ENCODE results near the genes CTSD, TNNI2 and PRR33.

DNA sequence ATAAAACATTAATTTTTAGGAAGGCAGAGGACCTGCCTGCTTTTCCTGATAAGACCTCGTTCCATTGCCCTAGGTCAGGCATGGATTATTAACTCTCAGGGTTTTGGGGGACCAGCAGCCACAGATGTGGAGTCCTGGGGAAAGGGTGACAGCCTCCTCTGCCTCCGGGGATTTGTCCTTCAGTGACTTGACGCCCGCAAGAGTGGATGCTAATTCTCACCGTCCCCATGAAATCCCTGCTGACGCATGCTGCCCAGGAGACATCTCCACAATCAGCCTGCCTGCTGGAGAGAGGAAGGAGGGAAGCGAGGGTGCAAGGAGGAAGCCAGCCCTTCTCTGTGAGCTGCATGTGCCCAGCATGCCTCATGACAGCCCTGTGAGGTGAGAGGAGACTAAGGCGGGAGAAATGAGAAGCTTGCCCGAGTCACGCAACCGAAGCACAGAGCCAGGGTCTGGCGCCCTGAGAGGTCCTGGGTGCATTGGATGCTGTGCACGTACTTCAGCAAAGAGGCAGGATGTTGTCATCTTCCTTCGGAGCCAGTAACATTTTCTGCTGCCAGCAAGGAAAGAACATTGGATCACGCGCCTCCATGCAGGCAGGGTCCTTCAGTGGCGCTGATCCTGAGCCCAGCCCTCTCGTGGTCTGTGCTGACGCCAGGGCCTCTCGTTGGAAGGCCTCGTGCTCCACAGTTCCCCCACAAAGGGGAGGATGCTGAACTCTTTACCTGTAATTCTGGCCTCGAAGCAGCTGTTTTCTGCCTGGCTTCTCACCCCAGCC is 27.3 kb upstream of the KRTAP5-6 start:
- PRO-cap: no peak

DNA sequence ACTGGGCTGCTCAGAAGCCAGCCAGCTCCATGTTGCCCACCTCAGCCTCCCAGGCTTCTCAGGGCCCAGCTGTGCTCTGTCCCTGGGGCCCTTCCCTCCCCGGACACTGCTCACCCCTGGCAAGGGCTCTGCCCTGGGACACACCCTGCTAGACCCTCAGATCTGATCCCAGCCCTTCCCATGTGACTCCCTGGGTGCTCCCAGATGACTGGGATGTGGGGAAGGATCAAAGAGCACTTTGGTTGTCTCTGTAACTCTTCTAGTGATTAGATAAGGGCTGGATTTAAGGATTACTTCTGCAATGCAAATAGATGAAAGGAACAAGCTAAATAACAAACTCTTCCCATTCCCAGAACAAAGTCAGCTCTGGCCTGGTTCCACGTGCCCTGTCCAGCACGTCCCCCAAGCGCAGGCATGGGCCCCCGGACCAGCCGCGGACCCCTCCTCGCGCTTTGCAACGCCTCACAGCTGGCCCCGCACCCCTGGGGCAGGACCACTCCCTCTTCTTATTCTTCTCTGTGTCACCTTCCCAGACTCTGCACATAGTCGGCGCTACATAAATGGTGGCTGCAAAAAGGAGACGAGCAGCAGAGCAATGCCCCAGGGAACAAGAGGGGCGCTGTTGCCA is 5.8 kb upstream of the KRTAP5-6 start:
- PRO-cap: no peak

DNA sequence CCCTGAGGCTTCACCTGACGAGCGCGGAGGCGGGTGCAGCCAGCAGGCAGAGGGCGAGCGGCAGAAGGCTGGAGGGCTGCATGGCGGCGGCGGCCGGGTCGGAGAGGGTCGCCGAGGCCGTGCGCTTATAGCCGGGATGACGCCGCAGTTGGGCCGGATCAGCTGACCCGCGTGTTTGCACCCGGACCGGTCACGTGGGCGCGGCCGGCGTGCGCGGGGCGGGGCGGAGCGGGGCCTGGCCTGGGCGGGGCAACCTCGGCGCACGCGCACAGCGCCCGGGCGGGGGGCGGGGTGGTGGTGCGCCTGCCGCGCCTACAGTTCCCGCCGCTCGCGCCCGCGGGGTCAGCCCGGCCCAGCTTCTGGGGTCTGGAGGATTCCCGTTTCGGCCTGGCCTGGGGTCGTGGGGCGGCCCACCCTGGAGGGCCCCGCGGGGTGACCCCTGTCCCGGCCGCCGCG is at the start of gene CTSD:
TSS of gene CTSD (minus strand) at position 150 of the 456 bp plus-strand sequence.
- PRO-cap: bidirectional peak, plus-strand start at position 317 of the sequence, minus-strand start at position 150 of the sequence

DNA sequence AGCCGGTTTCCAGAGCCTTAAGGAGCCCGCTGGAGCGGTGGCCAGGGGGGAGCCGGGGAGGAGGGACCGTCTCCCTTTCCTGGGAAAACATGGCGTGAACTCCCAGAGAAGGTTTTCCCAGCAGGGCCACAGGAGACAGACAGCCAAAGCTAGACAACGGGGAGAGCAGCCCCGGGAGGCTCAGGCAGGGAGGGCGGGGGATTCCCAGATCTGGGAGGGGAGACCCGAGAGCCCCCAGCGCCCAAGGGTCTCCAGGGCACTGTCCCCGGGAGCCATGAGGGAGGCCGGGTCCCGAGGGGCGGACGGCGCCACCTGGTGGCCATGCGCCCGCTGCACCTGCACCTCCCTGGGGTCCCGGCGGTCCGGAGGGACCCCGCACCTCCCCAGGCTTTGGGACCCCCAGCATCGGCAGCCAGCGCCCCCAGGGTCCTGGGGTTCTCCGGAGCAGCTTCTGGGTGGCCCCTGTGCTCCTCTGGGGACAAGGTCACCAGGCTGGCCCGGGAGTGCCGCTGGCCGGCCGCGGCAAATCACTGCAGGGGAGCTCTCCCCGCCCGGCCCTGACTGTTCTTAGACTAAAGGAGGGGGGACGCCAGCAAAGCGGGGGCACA is 2.4 kb upstream of the SYT8 start:
- PRO-cap: no peak

GRCh38 chr11:1838569-1839079 is at the start of gene TNNI2:
Gene TNNI2 (plus strand): TSS chr11:1838981.
- PRO-cap: no peak

DNA sequence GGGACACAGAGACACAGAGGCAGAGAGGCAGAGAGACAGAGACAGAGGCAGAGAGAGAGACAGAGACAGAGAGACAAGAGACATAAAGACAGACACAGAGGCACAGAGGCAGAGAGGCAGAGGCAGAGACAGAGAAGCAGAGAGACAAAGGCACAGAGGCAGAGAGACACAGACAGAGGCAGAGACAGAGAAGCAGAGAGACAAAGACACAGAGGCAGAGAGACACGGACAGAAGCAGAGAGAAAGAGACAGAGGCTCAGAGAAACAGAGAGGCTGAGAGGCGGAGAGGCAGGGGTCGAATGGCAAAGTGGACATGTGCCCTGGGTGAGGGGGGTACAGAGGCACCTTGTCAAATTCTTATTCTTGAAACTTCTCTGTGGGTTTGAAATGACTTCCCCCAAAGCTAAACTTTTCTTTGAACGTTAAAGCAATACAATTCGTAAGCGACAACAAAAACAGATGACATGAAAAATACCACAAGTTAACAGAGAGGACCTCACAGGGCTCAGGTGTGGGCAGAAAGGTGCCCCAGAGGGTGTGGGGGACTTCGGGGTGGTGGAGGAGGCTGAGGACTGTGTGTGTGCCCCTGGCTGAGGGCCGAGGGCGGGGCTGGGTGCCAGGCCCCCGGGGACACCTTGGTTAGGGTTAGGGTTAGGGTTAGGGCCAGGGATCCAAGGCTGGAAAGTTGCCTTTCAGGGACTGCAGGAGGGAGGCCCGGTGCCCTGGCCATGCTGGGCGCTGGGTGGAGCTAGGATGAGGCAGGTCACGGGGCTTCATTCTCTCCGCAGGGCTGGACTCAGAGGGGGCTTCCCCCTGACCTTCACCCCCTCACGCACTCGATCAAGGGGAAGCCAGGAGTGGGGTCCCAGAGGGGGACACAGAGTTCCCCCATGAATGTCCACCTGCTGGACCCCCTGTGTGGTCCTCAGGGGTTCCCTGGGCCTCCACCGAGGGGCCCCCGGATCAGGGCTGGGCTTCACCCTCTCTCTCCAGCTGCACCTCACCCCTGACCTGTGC is 6.7 kb downstream of the TNNI2 start:
- PRO-cap: no peak

GRCh38 chr11:1853571-1854614 is 1.0 kb downstream of the LSP1 start:
- PRO-cap: no peak

DNA sequence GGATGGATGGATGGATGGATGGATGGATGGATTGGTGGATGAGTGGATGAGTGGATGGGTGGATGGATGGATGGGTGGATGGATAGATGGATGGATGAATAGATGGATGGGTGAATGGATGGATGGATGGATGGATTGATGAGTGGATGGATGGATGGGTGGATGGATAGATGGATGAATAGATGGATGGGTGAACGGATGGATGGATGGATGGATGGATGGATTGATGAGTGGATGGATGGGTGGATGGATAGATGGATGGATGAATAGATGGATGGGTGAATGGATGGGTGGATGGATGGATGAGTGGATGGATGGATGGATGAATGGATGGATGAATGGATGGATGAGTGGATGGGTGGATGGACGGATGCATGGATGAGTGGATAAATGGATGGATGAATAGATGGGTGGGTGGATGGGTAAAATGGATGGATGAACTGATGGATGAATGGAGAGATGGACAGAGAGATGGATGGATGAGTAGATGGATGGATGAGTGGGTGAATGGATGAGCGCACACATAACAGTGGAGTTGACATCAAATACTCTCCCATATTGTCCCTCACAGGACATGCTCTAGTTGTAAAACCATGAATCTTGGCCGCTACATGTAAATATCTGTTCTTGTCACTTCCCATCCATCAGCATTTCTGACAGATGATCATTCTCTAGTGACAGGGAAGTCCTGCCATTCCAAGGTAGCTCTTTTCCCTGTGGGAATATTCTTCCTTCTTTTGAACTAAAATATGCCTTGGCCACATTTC is 9.0 kb downstream of the LSP1 start:
- PRO-cap: no peak

DNA sequence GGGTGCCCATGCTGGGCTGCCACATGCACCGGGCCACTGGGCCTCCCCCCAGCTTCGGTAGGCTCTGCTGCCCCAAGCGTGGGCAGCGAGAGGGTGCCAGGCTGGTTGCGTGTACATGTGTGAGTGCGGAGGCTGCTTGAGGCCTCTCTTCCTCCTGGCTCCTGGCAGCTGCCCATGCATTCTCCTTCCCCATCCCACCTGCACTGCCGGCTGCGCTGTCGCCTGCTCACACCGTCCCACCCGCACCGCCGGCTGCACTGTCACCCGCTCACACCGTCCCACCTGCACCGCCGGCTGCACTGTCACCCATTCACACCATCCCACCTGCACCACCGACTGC is 12.4 kb downstream of the LSP1 start:
- PRO-cap: no peak

GRCh38 chr11:1872591-1872913 is 19.1 kb downstream of the PRR33 start:
- PRO-cap: no peak

- PRO-cap: no peak
Observed at GRCh38 chr11:1883949-1884799, 7.5 kb downstream of the PRR33 start.

DNA sequence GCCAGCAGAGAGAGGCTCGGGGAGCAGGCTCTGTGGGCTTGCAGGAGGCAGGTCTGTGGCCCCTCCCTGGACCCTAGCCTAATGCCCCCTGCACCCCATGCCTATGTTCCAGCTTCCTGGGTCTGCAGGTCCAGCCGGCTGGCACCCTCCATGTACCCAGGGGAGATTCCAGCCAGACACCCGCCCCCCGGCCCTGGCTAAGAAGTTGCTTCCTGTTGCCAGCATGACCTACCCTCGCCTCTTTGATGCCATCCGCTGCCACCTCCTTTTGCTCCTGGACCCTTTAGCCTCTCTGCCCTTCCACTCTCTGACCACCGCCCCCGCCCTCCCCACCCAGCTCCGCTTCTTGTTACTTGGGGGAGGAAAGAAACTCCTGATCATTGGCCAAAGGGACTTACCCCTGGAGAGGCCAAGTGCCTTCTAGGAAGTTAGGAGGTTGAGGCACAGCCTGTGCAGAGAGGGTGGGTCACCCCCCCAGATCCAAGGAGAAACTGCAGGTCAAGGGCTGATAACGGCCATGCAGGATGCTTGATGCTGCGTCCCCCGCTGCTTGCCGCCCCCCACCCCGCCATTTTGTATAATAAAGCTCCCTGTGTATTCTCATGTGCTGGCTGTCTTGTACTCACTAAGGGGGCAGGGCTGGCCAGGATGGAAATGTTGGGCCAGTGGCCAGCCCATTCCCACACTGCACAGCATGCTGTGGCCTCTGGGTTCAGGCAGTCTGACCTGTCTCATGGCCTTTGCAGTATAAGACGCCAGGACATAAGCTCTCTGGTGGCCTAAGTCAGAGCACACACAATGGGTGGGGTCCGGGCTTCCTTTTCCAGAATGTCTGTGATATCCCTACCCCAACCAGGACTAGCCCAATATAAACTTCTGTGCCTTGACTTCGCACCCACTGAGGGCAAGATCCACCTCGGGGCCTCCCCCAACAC is at the start of gene PRR33:
TSS of gene PRR33 (minus strand) at position 235 of the 935 bp plus-strand sequence.
- PRO-cap: no peak

DNA sequence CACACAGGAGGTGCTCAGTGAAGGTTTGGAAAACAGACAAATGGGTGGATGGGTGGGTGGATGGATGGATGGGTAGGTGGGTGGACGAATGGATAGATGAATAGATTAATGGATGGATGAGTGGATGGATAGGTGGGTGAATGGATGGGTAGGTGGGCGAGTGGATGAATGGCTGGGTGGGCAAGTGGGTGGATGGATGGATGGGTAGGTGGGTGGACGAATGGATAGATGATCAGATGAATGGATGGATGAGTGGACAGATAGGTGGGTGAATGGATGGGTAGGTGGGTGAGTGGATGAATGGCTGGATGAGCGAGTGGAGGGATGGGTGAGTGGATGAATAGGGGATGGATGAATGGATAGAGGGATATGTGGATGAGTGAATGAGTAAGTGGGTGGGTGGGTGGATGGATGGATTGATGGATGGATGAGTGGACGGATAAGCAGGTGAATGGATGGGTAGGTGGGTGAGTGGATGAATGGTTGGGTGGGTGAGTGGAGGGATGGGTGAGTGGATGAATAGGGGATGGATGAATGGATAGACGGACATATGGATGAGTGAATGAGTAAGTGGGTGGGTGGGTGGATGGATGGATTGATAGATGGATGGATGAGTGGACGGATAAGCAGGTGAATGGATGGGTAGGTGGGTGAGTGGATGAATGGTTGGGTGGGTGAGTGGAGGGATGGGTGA is 1.0 kb upstream of the PRR33 start:
- PRO-cap: no peak

DNA sequence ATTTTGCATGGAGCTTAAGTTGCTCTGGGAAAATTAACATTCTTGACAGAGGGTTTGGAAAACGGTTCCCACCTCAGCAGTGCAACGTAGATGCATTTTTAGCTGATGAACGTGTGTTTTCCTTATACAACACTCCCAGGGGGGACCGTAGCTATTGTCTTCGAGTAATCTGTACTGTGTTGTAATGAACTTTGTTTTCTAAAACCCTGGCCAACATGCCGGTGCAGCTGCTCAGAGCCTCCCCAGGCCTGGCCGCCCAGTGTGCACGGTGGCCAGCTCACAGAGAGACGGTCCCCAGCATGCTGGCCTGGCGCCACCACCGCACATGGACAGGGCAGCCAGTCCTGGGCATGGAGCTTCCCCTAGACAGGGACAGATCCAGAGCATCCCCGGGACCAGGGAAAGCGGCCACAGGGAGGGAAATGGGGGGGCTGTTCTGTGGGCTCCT is 2.1 kb downstream of the TNNT3 start:
- PRO-cap: no peak

- PRO-cap: no peak
Observed at GRCh38 chr11:1922260-1923047, 3.0 kb downstream of the TNNT3 start.

DNA sequence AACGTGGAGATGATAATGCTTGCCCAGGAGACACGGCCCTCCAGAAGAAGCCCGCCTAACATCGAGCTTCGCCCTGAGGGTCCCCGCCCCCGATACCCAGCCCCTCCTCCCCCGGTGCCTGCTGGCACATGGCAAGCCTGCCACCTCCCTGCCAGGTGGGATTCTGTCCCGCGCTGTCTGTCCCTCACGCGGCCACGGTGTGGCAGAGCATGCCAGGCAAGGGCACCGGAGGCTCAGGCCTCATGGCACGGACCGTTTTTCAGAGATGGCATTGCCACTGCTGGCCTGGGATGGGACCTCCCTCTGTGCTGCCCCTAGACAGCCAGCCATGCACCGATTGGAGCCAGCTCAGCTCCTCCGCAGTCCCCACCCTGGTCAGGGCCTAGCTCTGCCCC is 19.4 kb downstream of the MRPL23 start:
- PRO-cap: no peak

- PRO-cap: no peak
Observed at GRCh38 chr11:2096810-2097970, 42.0 kb downstream of the IGF2 start.

DNA sequence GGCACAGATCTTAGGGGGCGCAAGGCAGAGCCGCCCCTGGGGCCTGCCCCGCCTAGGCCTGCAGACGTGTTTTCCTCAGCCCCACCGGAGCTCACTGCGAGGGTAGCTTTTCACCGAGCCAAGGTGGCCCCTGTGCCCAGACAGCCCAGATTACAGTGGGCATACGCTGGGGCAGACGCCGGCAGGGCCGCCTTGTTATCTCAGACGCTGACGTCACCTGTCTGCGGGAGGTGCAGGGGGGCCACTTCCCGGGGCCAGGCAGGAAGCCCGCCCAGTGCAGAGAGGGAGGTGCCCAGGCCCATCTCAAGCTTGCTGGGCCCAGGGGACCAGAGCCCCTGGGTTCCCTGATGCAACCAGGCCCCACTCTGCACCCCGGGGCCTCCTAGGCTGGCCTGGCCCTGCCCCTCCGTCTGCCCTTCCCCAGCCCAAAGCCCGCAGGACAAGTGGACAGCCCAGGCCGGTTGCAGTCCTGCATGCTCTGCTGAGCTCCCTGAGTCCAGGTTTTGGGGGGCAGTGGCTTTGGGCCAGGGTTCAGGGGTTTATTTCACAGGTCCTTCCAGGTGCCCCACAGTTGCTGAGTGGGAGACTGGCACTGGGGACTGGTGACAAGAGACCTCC is 38.7 kb downstream of the IGF2 start:
- PRO-cap: no peak

GRCh38 chr11:2214319-2214942 is 42.8 kb upstream of the TH start:
- PRO-cap: no peak

DNA sequence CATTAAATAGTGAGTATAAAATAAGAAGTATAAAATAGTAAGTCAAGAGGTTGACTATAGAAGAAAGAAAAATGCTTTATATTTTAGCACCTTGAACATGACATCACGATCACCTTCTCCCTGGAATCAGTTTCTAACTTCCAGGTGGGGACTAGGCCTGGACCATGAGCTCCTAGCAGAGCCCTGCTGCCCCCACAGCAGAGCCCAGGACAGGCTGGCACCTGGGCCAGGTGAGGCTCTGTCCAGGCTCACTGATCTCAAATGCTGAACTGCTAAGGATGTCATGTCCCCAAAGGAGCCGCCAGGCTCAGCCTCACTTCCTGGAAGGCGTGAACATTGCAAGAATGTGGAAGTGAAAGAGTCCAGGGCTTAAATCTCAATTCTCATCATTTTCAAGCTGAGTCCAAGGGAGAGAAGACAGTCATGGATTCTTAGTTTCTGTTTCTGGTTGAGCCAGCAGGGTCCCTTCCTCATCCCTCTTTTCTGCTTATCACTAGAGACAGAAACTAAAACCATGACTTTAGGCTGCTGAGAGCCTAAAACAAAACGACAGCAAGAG is 5.0 kb downstream of the ASCL2 start:
- PRO-cap: no peak

Measured in gallbladder (tissue), 1 donor.